ENCODE measurements around the genes CEP85L and SERINC1.

DNA sequence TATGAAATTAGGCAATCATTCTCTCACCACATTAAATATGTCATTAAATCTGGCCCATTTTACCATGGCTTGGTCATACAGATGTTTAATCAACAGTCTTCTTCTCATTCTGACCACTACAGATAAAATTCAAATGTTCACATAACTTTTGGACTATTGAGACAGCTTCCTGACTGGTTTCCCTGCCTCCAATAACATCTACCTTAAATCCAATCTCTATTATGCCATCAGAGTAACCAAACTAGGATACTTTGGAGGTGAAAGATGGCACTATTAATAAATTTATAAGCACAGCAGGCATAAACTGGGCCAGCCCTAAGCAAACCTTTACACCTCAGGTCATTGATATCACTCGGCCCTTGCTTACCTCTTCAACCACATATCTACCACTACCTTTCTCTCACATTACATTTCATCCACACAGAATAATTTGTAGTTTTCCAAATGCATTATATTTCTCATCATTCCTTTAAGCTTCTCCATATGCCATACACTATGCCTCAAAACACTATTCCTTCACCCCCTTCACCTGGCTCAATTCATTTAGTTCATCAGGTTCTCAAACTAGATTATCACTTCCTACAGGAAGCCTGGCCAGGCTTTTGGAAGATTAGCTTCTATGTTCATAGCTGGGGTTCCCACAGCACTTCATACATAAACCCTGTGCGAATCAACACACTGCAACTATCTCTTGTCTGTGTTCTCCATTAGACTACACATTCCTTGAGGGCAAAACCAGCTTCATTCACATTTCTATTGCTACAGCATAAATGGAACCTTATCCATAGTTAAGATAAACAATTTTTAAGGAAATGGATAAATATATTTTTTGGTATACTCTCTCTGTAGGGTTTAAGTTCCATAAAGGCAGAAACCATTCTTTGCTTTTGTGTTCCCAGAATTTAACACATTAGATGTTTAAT is 40.6 kb upstream of the PLN start:
- PRO-cap, result no peak

- PRO-cap, result bidirectional peak, plus-strand start at chr6:118651935, minus-strand start at chr6:118651561
Observed at GRCh38 chr6:118651405-118651880, at the start of gene CEP85L. CEP85L (minus strand) TSS chr6:118651591.

DNA sequence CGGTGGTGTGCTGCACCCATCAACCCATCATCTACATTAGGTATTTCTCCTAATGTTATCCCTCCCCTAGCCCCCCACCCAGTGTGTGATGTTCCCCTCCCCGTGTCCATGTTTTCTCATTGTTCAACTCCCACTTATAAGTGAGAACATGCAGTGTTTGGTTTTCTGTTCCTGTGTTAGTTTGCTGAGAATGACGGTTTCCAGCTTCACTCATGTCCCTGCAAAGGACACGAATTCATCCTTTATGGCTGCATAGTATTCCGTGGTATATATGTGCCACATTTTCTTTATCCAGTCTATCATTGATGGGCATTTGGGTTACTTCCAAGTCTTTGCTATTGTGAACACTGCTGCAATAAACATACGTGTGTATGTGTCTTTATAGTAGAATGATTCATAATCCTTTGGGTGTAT is 60.0 kb upstream of the ASF1A start:
- PRO-cap, result no peak

GRCh38 chr6:118845301-118845769 is 48.6 kb upstream of the ASF1A start:
- PRO-cap, result no peak

GRCh38 chr6:119034716-119035883 is 43.4 kb downstream of the FAM184A start:
- PRO-cap, result no peak

- PRO-cap, result no peak
Observed at GRCh38 chr6:119071307-119072040, 7.0 kb downstream of the FAM184A start.

DNA sequence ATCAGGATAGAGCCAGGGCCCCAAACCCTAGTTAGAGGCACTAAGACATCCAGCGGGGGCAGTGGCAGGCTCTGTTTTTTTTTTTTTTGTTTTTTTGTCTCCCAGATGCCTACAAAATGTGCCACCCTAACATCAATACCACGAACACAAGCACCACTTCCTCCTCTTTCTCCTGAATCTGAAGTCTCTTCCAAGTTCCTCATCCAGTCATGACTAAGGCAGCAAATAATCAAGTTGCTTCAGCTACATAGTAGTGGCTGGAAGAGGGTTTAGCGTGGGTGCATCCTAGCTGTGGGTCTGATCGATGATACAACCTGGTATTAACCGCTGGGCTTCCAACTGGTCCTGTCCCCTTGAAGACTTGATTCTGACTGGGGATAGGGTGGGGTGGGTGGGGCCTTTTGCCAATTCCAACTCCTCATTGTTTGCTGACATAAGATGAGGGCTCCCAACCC is 68.6 kb upstream of the FAM184A start:
- PRO-cap, result no peak

- PRO-cap, result no peak
Observed at GRCh38 chr6:119251061-119251895, 98.3 kb downstream of the MAN1A1 start.

DNA sequence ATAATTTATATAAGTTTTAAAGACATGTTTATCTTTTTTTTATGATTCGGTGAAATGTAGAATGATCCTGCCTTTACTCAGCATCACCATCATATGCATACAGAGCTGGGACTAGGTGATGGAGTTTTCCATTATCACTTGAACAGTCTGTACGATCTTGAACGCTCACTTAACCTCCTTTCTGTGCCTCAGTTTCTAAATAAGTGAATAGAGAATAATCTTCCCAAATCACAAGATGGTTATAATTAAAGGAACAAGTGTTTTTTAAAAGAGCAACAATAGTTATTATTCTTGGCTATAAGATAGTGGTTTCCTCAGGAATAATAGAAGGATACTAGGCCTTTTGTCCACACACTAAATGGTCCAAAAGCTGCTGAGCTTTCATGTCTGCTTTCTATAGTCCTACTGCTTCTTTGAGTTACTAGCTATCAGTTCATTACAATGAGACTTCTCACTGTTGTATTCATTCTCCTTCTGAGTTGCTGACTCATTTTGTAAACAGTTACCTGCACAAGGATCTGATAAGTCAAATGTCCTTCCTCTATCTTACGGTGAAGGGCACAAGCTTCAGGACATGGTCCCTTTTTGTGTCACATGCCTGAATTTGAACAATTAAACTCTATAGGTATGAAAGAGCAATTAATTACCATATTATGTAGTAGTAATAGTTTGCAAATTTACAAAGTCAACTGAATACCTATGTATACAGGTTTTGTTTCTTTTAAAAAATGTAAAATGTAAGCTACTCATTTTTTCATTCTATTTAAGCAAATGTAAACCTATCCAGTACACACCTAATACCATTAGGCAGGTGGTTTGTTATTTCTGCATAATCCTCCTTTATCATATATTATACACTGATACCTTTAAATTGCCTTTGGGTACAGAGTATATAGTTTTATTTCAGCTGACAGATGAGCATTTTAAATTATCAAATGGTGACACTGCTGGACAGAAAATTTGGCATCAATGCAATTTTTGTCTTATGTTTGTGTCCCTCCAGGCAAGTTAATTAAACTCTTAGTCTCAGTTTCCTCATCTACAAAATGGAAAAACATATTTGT is 90.5 kb downstream of the MAN1A1 start:
- PRO-cap, result no peak

GRCh38 chr6:119312279-119312846 is 37.2 kb downstream of the MAN1A1 start:
- PRO-cap, result no peak

- PRO-cap, result no peak
Observed at GRCh38 chr6:120931395-120931777, 402.9 kb downstream of the TBC1D32 start.

DNA sequence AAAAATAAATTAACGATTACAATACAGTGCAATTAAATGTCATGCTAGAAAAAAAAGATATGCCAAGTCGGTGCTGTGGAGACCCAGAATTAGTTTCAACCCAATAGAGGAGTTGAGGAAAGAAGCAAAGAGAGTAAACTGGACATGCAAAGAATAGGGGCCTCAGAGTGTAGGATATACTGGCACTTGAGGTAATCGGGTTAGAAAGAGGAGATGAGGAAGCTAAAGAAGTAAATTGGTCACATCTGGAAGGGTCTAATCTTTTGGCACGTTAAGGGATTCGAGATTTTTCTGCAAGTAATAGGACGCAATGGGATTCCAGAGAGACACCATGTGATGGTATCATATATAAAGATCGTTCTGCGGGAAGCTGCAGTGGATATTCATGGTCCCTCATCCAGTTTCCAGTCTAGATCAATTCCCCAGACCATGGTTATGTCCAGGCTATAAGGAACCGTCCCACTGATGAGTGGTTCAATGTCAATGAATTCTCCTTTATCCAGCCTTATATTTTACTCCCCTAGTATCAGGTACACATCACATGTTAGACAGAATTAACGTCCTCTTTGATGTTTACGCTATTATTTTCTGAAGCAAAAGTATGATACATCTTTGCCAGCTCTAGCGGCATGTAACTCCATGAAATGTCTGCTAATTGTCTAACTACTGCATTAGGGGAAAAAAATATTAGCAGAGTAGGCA is 986 bp upstream of the TBC1D32 start:
- PRO-cap, result no peak

GRCh38 chr6:121522844-121523157 is 87.4 kb downstream of the GJA1 start:
- PRO-cap, result no peak

- PRO-cap, result no peak
Observed at GRCh38 chr6:122432663-122432919, 33.1 kb downstream of the HSF2 start.

GRCh38 chr6:122444014-122444677 is 27.5 kb downstream of the SERINC1 start:
- PRO-cap, result no peak

DNA sequence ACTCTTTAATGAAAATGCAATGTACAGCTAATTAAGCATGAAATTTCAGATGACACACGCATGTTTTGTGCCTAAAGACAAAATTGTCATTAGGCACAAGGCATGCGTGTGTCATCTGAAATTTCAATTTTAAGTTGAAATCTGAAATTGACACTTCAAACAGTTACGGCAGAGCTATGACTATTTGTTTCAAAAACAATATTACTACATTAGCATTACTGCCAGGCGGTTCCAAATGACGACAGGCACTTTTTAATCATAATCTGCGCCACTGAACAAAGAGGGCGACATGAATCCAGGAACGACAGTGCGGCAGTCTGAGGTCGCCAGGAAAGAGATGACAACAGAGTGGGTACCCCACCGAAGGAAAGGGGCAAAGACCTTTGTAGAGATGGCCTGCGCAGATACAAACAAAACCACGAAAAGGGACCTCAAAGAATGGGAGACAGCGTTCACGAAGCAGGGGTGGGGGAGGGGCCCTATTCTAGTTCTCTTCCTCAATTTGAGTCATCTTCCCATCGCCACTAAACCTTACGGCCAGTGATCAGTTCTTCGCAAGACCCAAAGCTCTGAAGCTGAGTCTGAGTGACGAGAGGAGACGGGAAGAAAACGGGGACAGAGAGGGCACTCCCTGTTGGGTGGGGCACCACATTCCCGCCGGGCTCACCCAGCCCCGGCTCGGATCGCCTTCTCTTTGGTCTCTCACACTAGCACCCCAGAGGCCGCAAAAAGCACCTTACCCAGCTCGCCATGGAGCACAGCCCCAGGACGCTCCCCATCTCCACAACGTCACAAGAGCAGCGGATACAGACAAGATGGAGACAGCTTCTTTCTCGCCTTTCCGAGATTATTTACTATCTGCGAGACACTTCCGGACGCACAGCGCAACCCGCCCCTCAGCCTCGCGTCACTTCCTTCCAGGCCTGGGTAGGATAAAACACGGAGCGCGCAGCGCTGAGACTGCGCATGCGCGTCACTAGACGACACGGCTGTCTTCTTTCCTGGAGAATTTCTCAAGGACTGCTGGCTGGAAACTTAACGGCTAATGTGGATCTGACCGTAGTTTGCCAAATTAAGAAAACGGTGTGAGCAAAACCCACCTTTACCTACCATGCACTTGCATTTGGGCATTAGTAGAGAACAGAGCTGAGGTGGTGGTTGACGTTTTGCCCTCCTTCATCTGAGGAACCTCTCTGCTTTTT is at the start of gene SERINC1:
Gene SERINC1, minus strand, starts transcription at position 849 of the 1,202 bp plus-strand sequence.
- PRO-cap, result bidirectional peak, plus-strand start at position 315 of the sequence, minus-strand start at position 319 of the sequence; bidirectional peak, plus-strand start at position 594 of the sequence, minus-strand start at position 542 of the sequence; bidirectional peak, plus-strand start at position 976 of the sequence, minus-strand start at position 860 of the sequence; bidirectional peak, plus-strand start outside the sequence, minus-strand start at position 1,202 of the sequence

DNA sequence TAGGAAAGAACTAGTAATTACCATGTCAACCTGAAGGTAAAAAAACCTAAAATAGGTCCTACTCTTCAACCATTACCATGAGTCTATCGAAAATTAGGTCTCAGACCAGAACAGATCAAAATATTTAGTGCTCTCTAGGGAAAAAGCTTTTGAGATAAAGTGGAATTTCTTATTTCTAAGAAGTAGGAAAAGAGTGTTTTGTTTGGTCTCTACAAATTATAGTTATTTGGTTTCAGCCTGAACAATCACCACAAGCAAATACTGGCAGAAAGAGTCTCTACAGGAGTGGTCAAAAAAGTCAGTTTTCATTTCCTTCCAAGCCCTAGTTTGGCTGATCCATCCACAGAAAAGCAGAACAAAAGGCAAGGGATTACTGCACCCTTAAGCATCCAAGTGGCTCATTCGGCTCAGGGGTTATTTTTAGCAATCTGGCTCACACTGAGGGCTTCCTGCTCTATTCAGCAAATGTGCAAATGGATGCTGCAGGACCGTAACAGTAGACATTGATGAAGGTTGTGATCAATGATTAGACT is 62.3 kb upstream of the FABP7 start:
- PRO-cap, result no peak

GRCh38 chr6:122753555-122754064 is 25.9 kb upstream of the FABP7 start:
- PRO-cap, result no peak

GRCh38 chr6:123494147-123494595 is 142.6 kb downstream of the TRDN start:
- PRO-cap, result no peak

DNA sequence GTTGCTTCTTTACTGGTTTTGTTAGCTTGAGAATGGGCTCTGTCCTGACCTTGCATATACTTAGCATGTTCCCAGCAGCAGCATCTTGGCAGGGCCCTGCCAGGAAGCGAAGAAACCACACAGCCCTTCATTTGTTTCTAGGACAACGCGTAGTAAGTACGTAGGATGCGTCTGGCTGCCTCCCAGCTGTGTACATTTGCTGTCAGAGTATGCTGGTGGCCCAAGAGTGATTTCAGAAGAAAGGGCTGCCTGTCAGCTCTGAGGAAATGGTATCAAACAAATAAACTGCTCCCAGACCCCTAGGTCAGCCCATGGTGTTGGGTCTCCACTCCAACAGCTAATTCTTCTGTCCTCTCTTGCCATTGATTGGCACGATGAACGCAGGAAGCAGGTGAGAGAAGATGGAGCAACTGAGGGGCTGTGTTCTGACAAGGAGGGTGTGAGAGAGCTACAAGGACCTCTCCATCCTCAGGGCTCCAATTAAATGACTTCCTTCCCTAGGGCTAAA is 55.9 kb upstream of the HDDC2 start:
- PRO-cap, result no peak